Left cardiac atrium (tissue), 1 donor: ENCODE results near the gene YPEL5.

DNA sequence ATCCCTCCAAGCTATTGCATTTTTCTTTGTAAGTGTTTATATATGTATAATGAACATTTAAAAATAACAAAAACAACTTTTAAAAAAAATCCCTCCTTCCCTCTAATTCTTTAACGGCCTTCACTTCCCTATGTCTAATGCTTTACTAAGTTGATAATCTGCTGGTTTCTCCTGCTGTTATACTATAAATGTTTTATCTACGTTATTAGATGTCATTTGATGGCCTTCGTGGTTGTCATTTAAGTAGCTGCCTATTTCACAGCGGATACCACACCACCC, 51.9 kb downstream of the PLB1 start:
- PRO-cap: no peak

- PRO-cap: no peak
Measured at GRCh38 chr2:28587731-28588795, 92.2 kb downstream of the PLB1 start.

DNA sequence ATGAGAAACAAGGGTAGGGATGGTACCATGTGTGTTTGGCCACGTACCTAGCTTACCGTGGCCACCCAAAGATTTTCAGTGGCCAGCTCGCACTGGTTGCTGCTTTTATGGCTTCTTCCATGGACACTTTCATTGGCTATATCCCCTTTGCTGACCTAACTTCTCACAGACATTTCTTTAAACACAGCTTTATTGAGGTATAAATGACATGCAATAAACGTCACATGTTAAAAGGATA, 127.6 kb downstream of the PLB1 start:
- PRO-cap: no peak

GRCh38 chr2:28735478-28736562, 15.8 kb upstream of the PPP1CB start:
- PRO-cap: no peak

DNA sequence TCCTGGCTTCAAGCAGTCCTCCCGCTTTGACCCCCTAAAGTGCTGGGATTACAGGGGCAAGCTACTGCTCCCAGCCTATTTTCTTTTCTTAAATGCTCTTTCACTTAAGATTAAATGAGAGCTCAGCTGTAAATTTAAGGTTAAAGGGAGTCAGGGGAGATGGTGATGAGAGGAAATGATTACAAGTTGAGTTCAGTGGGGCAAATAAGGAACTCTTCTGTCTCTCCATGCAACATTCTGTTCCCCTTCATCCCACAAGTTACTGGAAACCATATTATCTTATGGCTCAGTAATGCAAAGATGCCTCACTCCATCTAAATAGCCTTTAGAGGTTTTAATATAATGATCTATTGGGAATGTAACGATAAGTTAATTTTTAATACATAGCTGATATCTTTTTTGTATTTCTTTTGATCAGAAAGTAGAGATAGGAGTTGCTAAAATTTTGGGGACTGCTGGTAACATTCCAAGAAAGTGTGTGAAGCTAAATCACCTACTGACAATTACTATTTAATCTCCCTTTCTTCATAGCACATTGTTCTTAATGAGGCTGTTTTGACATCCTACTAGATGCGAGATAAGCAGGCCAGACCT, 24.1 kb downstream of the PPP1CB start:
- PRO-cap: no peak

DNA sequence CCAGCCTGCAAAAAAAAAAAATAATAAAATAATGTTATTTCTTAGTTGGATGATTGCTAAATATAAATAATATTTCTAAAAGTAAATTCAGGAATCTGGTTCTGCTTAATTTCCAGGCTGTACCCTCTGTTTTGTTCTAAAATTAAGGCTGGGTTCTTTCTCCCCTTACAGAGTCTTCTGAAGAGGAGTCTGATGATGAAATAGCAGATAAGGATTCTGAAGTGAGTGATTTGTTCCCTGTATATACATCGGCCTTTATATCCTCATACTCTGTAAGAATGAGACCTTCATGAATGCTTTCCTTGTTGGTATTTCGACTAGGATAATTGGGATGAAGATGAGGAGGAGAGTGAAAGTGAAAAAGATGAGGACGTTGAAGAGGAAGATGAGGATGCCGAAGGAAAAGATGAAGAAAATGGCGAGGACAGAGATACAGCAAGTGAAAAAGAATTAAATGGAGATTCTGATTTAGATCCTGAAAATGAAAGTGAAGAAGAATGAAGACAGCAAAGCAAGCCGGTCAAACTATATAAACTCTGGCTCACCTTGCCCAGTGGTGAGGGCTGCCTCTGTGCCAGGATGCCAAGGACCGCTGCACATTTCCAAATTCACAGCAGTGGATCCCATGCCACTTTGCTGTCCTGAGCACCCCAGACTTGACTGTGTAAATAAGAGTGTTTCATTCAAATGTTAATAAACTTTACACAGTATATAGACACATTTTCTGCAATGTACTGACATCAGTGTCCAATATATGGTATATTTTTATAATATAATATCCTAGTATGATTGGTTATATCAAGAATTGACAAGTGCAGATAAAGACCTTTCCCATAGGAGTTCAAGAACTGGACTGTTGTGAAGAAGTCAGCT, 34.6 kb upstream of the TOGARAM2 start:
- PRO-cap: no peak

- PRO-cap: bidirectional peak, plus-strand start at chr2:29015070, minus-strand start at chr2:29014915; bidirectional peak, plus-strand start at chr2:29015303, minus-strand start at chr2:29015302
Measured at GRCh38 chr2:29014622-29015630, 33.8 kb downstream of the TOGARAM2 start.

- PRO-cap: no peak
Measured at GRCh38 chr2:29097309-29097939, 17.8 kb upstream of the CLIP4 start.

DNA sequence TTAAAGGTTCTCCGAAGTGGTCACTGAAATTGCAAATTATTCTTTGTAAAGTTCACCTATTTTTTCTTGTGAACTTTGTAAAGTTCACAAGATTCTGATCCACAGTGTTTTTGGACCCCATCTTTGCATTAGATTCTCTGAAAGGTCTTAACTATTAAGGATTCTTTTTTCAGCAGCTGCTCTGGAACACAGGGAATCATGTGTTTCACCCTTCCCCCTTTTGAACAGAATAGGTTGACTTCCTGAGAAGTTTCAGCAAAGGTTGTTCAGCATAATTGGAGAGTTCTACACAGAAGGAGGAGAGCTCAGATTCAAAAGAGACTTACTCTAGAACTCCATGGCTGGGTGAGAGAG, 14.6 kb downstream of the CLIP4 start:
- PRO-cap: no peak

DNA sequence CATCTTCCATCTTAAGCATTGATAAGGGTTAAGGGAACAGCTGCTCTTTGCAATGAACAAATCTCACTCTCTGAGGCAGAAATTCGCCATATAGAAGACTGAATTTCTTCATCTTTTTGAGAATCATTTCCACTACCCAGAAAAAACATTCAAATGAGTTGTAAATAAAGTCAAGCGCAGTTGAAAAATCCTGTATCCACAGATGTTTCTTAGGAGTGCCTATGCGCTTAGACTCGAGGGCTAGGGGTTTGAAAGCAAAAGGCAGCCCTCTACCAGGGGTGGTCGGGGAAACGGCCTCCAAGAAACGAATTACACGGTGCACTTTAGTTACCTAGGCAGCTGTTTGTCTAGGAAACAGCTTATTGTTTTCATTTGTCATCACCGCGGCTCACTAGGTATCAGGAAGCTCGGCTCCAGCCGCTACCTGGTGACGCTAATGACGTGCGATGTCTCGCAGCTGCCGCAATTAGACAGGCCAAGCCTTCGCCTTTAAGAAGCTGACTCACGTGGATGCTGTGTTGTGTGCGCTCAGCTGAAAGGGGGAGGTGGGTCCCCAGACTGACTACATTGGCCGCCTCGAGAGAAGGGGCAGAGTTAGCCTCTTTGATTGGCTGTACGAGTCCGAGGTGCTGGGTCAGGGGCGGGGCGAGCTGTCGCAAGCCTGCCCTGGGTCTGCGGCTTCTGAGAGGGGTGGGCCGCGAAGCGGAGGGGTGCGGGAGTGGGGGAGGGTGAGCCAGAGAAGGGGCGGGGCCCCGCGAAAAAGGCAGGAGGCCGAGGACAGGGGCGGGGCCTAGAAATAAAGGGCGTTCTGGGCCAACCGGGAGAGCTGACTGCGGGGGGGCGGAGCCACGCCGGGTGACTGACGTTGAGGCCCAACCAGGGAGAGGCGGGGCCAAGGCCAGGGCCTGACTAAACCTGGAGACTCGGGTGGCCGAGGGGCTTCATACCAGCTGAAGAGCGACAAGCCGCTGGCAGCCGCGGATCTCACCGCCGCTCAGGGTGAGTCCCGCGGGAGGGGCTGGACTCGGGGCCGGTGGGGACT, at the start of gene YPEL5:
Gene YPEL5 (plus strand): TSS at position 944 of the 1,042 bp plus-strand sequence.
- PRO-cap: bidirectional peak, plus-strand start at position 912 of the sequence, minus-strand start at position 491 of the sequence

DNA sequence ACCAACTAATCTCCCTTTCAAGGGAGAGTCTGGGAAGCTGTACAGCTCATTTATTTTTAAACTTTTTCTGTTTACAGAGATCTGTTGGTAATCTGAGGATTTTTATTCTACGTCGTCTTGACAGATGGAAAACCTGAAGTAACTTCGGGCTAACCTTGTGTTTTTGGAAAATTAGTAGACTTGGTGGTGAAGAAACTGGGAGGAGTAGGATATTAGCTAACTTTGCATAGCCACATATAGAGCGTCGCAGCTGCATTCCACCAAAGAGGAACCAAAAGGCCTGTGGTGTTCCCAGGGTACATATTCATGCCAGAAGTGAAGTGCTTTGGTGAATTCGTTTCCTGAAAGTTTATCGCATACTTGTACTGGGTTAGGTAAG, 1.4 kb downstream of the YPEL5 start:
- PRO-cap: no peak

DNA sequence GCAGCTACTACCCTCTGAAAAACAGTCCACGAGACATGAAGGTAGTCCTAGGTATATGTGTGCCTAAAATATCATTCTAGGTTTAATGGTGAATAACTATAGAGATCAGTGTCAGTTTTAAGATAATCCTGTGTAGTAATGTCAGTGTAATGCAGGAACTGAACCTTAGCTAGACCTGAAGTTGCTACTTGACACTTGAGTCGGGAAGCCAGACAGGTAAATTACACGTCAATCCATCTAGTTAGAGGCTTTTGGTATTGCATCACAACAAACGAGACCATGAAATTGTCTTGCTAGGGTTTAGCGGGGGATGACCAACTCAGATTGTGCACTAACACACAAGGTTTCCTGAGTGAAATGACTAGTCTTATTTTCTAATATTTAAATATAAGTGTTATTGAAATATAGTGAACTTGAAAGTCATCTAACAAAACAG, 2.0 kb downstream of the YPEL5 start:
- PRO-cap: no peak

- PRO-cap: no peak
Measured at GRCh38 chr2:30154246-30154488, 7.4 kb downstream of the YPEL5 start.

DNA sequence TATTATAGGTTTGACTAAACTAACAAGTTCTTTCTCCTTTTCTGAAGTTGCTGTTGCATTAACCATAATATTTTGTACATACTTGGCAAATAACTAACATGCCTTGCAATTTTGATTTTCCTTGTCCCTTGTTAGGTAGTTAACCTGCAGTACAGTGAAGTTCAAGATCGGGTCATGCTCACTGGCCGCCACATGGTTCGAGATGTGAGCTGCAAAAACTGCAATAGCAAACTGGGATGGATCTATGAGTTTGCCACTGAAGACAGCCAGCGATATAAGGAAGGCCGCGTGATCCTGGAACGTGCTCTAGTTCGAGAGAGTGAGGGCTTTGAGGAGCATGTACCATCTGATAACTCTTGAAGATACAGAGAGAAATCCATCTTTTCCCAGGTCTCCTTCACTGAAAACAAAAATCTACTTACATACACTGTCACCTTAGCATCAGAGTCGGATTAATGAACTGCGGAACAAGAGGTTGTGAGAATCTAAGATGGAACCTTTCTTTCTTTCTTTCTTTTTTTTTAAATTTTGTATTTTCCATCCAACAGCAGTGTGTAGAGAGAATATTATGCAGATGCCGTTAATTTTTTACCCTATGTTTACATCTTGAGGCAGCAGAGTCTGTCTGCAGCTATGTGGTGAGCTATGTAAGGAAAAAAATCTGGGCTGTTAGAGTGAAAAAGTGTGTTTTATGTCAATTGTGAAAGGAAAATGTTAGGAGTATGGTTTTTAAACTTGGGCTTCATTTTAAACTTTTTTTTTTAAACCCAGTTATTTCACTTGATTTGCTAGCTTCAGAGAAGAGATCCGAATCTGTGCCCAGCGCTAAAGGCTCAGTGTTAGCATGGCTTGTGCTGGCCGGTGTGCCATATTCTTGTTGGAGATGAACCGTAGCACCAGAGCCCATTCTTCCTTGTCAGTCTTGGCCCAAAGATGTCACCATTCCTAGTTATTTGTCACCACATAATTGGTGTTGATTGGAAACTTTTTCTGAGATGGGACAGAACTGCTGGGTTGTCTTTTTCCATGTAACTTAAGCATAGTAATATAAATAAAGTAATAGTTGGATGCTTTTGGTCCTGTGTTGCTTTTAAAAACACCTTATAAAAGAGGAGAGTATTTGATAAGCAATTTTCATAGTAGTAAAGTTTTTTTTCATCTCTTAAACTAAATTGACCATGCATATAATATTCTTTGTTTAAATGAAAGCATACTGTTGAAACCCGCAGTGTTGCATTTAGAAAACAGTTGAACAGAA, 12.1 kb downstream of the YPEL5 start:
- PRO-cap: no peak

DNA sequence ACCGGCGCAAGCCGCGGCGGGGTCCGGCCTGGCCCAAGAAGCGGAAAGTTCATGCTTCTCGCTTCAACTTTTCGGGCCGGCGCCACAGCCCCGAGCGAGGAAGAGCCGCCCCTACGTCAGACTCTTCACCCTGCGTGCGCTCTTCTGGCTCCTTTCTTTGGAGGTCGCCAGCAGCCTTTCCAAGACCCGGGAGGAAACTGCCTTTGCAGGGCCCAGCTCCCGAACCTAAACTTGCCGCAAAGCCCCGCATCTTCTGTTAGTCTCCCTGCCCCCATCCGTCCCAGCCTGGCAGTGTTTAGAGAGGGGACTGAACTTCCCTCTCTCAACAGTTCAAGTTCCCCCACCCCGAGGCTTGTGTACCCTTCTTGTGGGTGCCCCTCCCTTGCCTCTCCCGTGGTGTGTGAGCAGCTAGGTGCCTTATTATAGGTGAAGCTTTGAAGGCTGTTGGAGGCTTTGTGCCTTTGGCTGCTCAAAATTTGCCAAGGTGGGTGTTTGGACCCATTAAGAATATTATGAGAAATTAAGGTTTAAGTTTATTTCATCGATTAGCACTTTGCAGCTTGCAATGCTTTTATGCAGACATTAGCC, 1.4 kb downstream of the LBH start:
- PRO-cap: no peak

- PRO-cap: no peak
Measured at GRCh38 chr2:30661129-30661524, 146.1 kb downstream of the CAPN13 start.

GRCh38 chr2:30775882-30776198, 31.4 kb downstream of the CAPN13 start:
- PRO-cap: no peak

GRCh38 chr2:31489140-31489609, 74.6 kb upstream of the XDH start:
- PRO-cap: no peak

DNA sequence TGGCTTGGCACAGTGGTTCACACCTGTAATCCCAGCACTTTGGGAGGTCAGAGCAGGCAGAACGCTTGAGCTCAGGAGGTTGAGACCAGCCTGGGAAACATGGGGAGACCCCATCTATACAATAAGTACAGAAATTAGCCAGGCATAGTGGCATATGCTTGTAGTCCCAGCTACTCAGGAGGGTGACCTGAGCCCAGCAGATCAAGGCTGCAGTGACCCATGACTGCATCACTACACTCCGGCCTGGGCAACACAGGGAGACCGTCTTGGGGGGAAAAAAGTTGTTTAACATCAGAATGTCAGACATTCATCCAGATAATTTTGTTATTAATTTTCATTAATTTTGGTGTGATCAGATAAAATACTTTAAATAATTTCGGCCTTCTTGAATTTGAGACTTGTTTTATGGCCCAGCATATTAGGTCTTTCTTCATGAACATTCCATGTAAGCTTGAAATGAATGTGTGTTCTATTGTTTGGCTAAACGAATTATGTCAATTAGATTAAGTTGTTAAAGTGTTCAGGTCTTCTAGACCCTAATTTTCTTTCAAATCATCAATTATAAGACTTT, 161.4 kb downstream of the MEMO1 start:
- PRO-cap: no peak

DNA sequence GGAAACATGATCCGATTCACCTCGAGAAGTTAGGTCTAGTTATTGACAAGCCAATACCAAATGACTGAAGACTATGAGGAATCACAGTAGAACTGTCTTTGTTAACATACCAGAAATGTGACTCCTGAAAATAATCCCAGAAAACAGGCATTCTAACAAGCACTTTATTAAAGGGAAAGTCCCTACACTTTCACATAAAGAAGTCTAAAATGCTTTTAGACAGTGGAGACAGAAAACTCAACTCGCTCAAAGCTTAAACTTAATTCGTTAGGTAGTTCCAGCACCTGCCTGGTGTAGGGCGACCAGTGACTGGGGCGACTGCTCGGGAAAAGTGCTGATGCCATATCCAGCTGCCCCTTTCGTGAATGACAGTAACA, 1.9 kb downstream of the MEMO1 start:
- PRO-cap: no peak